NCI-H460 (cell line): ENCODE data around the genes HS3ST5 and NUS1.

DNA sequence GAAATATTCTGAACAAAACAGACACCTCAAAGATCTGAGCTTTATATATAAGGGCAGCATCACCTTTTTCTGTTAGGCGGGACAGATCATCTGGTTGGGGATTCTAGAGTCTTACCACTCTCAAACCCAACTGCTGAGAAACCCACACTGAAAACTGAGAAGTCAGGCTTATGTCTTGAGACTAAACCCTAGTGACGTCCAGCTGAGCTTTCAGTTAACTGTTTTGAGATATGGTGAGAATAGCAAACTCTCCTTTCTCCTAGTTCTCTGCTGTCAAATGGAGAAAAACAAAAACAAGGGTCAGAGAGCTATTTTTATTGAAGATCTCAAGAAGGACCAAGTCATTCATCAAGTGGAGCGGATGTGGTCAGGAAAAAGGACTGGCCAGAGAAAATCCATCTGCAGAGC, 63.6 kb upstream of the CCN6 start:
RAMPAGE:
- cytosol, long total RNA, result no peak
- long total RNA, result no peak
- nucleus, long total RNA, result no peak

GRCh38 chr6:112027645-112028385, 26.1 kb upstream of the CCN6 start:
RAMPAGE:
- cytosol, long total RNA, result no peak
- long total RNA, result no peak
- nucleus, long total RNA, result no peak

DNA sequence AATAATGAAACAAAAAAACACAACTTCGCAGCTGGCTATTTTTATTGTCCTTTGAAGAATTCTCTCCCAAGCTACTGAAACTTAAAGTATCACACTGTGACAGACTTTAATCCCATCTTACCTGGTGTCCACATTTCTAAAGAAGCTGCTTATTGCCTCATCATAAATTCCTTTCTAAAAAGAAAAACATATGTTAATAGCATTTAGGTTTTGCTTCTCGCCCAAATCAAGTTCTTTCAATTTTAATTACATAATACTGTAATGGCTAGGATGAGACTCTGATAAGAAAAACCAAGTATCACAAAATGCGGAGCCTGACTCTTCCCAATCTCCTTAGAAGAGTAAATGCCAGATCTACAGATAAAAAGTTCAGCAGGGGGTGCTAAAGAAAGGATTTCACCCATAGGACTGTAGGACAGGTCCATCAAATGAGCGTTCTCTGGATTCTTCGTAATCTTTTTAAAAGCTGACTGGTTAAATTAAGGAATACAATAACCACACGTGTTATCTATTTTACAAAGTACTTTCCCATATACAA, 778 bp downstream of the TUBE1 start:
RAMPAGE:
- cytosol, long total RNA, result no peak
- long total RNA, result no peak
- nucleus, long total RNA, result no peak

DNA sequence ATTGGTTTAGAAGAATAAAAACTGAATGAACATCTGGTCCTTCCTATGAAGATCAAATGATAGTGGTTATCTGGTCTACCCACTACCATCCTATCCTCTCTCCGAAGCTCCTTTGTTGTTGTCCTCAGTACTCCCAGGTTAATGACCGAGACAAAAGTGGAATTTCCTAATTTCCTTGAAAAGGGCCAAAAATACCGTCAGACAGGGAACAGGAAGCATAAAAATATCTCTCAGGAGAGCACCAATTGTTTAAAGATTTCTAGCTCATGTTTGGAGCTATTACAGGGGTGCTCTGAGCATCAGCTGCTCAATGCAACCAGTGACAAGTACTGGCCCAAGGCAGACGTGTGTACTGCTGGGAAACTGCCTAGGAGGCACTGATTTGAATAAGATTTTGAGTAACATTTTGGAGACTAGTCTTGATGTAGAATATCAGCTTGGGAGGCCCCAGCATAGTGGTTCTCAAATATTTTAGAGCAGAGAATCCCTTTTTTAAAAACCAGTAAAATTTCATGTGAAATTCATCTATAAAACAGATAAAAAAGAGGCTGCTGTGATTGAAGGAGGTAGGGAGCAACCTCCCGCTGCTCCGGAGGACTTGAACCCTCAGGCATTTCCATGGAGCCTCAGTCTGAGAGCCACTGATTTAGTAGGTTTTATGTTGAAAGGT, 17.3 kb downstream of the LAMA4 start:
RAMPAGE:
- cytosol, long total RNA, result no peak
- long total RNA, result no peak
- nucleus, long total RNA, result no peak

GRCh38 chr6:112919581-112920127, 572.5 kb downstream of the RFPL4B start:
RAMPAGE:
- cytosol, long total RNA, result no peak
- long total RNA, result no peak
- nucleus, long total RNA, result no peak

DNA sequence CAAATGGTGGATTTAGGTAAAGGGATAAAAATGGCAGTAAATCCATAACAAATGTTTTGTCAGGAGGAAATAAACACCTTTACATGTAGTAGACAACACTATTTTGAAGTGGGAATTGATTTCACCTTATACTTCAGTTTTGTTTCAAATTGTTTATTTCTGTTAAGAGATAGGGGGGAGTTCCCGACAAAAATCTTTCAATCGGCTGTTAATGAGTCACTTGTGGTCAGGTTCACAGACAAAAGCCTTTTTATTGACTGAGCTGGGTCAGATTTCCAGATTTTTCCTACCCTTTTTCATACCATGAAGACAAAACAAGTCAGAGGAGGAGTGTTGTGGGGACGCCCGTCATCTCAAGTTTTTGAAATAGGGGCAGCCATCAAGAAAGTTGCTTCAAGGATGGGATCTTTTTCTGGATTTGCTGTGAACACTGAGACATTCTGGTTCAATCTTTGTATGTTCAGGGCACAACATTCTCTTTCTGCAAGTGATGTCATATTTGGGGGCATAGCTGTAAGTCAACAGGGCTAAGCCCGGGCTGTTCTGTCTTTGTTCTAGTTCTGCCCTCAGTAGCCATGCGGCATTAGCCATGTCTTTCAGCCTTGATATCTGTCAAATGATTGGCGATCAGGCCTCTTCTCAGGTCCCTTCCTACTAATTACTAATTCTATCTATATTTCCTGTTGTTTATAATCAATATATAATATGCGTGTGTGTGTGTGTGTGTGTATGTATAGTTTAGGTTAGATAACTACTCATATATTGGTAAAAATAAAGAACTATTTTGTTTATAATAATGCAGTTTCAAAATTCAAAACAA, 496.0 kb upstream of the MARCKS start:
RAMPAGE:
- cytosol, long total RNA, result no peak
- long total RNA, result no peak
- nucleus, long total RNA, result no peak

DNA sequence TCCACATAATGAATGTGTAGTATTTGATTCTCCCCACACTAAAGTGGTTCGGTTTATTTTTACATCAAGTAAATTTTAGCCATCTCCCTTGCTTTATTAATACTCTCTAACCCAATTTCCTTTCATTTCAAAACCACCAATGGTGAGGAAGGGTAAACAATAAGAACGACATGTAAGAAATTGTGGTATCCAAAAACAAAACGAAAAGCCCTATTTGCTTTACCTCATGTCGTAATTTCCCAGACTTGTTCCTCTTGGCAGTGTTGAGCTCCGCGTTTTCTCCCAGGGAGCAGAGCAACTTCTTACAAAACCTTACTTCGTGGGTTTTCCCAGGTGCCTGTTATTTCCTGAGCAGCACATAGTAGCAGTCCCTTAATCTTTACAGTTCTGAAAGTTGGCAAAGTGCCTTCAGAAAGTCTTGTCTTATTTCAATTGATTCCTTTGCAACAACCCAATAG, 207.9 kb upstream of the MARCKS start:
RAMPAGE:
- cytosol, long total RNA, result no peak
- long total RNA, result no peak
- nucleus, long total RNA, result no peak

RAMPAGE:
- cytosol, long total RNA, result no peak
- long total RNA, result no peak
- nucleus, long total RNA, result no peak
Measured at GRCh38 chr6:113649639-113650550, 207.2 kb upstream of the MARCKS start.

DNA sequence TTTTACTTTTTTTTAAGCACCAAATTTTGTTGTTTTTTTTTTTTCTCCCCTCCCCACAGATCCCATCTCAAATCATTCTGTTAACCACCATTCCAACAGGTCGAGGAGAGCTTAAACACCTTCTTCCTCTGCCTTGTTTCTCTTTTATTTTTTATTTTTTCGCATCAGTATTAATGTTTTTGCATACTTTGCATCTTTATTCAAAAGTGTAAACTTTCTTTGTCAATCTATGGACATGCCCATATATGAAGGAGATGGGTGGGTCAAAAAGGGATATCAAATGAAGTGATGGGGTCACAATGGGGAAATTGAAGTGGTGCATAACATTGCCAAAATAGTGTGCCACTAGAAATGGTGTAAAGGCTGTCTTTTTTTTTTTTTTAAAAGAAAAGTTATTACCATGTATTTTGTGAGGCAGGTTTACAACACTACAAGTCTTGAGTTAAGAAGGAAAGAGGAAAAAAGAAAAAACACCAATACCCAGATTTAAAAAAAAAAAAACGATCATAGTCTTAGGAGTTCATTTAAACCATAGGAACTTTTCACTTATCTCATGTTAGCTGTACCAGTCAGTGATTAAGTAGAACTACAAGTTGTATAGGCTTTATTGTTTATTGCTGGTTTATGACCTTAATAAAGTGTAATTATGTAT, 3.7 kb downstream of the MARCKS start:
RAMPAGE:
- cytosol, long total RNA, result no peak
- long total RNA, result no peak
- nucleus, long total RNA, result no peak

DNA sequence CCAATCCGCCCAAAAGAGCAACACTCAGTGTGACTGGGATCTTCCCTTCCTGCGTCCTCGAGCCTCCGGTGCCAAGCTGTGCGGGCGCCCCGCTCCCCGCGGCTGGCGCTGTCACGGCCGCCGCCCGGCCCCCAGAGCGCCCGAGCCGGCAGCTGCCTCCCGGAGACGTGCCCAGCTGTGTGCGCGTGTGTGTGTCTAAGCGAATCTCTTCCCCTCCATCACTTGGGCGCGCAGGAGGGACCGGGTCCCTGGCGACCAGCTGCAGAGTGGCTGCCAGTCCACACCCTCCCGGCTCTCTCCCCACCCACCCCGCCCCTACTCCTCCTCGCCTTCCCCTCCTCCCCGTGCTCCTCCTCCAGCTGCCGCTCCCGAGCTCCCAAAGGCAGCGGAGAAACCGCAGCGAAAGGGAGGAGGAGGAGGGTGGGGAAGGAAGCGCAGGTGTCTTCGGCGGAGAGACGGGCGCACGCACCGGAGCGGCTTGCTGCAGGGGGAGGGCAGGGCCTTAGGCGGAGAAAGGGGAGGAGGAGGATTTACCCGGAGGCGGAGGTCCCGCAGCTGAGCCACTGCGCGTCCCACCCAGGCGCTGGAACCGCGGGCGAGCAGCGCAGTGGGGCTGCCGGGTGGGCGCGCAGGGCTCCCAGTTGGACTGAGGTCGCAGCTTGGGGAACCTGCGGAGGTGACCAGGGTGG, at the start of gene HS3ST5:
TSS of gene HS3ST5 (minus strand) at position 268 of the 689 bp plus-strand sequence.
RAMPAGE:
- cytosol, long total RNA, result no peak
- long total RNA, result no peak
- nucleus, long total RNA, result no peak

DNA sequence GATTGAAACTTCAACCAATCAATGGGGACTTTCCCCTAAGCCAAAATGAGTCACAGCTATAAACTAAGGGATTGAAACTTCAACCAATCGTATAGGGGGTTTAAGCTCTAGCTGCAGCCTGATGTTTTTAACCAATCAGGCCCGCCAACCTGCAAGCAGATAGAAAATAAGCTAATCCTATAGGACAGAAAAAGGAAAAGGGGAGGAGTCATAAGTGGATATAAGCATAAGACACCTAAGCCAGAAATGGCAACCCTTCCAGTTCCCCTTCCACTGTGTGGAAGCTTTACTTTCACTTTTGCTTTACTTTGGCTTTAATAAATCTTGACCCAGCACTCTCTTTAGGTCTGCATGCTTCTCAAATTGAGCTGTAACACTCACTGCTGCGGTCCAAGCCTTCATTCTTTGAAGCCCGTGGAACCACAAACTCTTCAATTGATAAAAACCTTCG, 655.1 kb upstream of the HS3ST5 start:
RAMPAGE:
- cytosol, long total RNA, result no peak
- long total RNA, result no peak
- nucleus, long total RNA, result no peak

DNA sequence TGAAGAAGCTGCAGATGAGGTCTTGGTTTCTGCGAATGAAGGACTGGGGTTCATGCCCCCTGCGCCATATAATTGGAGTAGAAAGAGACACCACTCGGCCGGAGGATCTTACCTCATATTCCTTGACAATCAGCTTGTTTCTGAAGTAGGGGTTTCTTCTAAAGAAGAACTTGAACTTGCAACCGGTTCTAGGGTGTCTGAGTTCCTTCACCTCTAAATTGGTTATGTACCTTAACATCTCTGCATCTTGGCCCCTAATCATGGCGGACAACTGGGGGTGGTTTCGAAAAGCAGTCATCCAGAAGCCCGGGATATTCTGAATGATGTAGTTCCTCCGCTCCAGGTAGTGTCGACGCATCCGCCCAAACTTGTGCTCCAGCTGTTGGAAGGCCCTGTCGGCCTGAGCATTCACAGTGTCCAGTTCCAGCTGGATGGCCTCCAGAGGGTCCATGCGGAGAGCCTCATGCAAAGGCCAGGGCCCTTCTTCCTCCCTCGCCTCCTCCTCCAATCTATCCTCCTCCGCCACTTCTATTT, 967 bp downstream of the TSPYL1 start:
RAMPAGE:
- cytosol, long total RNA, result no peak
- long total RNA, result no peak
- nucleus, long total RNA, result no peak

RAMPAGE:
- cytosol, long total RNA, result no peak
- long total RNA, result no peak
- nucleus, long total RNA, result no peak
Measured at GRCh38 chr6:116392288-116393071, 21.7 kb downstream of the DSE start.

GRCh38 chr6:116512617-116512866, 1.1 kb downstream of the CALHM5 start:
RAMPAGE:
- cytosol, long total RNA, result no peak
- long total RNA, result no peak
- nucleus, long total RNA, result no peak

DNA sequence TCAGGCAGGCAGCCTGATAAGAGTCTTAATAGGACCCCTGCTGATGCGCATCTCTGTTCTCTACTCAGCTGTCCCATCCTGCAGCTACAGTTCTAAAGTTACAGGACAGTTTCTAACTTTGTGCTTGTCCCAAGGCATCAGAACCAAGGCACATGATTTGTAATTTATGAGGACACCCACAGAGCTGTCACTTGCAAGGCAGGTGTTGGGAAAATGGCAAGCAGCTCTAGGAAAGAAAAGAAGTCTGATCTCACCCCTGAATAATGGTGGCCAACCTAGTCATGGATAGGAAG, 127.7 kb upstream of the VGLL2 start:
RAMPAGE:
- cytosol, long total RNA, result no peak
- long total RNA, result no peak
- nucleus, long total RNA, result no peak

GRCh38 chr6:117534917-117535154, 52.4 kb downstream of the DCBLD1 start:
RAMPAGE:
- cytosol, long total RNA, result no peak
- long total RNA, result no peak
- nucleus, long total RNA, result no peak

RAMPAGE:
- cytosol, long total RNA, result start-site peak on the minus strand at chr6:117675307-117675349, 23 and 37 reads in 2 replicates
- long total RNA, result start-site peak on the minus strand at chr6:117675307-117675343, 17 and 45 reads in 2 replicates
- nucleus, long total RNA, result start-site peak on the minus strand at chr6:117675307-117675349, 67 and 33 reads in 2 replicates
Measured at GRCh38 chr6:117674574-117675652, at the start of gene NUS1. Gene NUS1 (plus strand): TSS chr6:117675469.

DNA sequence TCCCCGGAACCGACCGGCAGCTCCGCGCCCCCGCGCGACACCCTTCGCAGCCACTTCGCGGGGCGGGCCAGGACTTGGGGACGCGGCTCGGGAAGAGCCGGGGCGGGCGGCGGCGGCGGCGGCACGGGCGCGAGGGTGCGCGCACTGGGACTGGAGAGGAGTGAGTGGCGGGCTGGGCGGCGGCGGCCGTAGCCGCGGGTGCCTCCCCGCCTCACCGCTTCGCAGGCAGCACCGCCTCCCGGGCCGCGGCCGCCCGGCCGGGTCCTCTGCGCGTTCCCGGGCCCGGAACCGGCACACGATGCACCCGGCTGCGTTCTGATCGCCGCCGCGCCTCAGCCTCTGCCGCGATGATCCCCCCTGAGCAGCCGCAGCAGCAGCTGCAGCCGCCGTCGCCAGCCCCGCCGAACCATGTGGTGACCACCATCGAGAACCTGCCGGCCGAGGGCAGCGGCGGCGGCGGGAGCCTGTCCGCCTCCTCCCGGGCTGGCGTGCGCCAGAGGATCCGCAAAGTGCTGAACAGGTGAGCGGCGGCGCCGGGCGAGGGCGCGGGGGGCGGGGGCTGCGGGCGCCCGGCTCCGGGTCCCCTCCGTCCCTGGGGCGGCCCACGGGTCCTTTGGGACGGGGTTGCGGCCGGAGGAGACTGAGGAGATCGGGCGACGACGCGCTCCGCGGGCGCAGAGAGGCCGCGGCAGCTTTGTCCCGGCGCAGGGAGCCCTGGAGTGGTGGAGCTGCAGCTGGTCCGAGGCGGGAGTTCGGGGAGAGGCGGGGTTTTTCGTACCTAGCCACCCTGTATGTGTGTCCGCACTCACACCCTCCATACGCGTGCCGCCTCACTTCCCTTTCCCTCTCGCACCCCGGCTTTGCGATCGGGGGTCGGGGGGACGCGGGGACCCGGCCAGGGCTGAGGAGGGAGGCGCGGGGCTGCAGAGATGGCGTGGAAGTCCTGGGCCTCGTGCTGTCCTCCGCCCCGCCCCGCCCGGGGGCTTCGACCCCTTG, 614 bp downstream of the SLC35F1 start:
RAMPAGE:
- cytosol, long total RNA, result no peak
- long total RNA, result no peak
- nucleus, long total RNA, result no peak

DNA sequence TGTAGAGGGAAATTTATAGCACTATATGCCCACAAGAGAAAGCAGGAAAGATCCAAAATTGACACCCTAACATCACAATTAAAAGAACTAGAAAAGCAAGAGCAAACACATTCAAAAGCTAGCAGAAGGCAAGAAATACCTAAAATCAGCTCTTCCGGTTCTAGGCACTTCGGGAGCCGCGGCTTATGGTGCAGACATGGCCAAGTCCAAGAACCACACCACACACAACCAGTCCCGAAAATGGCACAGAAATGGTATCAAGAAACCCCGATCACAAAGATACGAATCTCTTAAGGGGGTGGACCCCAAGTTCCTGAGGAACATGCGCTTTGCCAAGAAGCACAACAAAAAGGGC, 91.7 kb downstream of the SLC35F1 start:
RAMPAGE:
- cytosol, long total RNA, result start-site peak on the plus strand centred at position 165 of the sequence, 33 bp wide, 14 and 94 reads in 2 replicates
- long total RNA, result start-site peak on the plus strand centred at position 152 of the sequence, 9 bp wide, 23 and 155 reads in 2 replicates
- nucleus, long total RNA, result start-site peak on the plus strand centred at position 165 of the sequence, 33 bp wide, 29 and 15 reads in 2 replicates

GRCh38 chr6:117999134-117999563, 92.1 kb downstream of the SLC35F1 start:
RAMPAGE:
- cytosol, long total RNA, result no peak
- long total RNA, result no peak
- nucleus, long total RNA, result no peak